ENCODE measurements around the genes CKAP5, LRP4 and CSTPP1.

GRCh38 chr11:45902334-45902752, 4.7 kb downstream of the FREY1 start:
CAGE:
- cytosol, long polyA minus RNA: no peak
- cytosol, long polyA plus RNA: no peak
- long polyA plus RNA: no peak
- nucleus, long polyA minus RNA: no peak
- nucleus, long polyA plus RNA: no peak

GRCh38 chr11:45921463-45921935, 957 bp upstream of the LARGE2 start:
CAGE:
- cytosol, long polyA minus RNA: no peak
- cytosol, long polyA plus RNA: no peak
- long polyA plus RNA: no peak
- nucleus, long polyA minus RNA: no peak
- nucleus, long polyA plus RNA: no peak

DNA sequence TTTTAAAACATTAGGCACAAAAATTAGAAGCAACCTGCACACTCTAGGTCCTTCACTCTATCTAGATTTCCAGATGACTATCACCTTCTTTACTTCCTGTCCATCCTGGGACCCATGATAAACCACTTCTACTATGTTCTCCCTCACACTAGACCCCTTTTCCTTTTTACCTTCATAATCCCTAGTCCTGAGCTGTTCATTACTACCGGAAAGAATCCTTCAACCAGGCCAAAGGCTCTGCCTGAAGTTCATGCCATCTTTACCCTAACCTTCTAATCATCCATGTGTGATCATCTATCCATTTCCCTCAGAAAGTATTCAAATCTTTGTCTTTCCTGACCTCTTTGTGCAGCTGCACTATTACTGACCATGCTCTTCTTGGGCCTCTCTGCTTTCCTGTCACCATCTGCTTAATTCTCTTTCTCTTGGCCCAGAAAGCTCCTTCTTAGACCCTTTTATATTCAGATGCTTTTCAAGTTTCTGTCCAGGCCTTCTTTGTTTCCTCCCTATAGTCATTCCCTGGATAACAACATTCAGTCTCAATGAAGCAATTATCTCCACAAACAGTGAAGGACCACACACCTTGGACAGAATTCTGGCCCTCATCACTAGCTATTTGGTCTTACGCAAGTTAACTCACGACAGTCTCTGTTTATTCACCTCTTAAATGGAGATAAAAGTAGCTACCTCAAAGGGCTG, 89.6 kb downstream of the LARGE2 start:
CAGE:
- cytosol, long polyA minus RNA: no peak
- cytosol, long polyA plus RNA: no peak
- long polyA plus RNA: no peak
- nucleus, long polyA minus RNA: no peak
- nucleus, long polyA plus RNA: no peak

DNA sequence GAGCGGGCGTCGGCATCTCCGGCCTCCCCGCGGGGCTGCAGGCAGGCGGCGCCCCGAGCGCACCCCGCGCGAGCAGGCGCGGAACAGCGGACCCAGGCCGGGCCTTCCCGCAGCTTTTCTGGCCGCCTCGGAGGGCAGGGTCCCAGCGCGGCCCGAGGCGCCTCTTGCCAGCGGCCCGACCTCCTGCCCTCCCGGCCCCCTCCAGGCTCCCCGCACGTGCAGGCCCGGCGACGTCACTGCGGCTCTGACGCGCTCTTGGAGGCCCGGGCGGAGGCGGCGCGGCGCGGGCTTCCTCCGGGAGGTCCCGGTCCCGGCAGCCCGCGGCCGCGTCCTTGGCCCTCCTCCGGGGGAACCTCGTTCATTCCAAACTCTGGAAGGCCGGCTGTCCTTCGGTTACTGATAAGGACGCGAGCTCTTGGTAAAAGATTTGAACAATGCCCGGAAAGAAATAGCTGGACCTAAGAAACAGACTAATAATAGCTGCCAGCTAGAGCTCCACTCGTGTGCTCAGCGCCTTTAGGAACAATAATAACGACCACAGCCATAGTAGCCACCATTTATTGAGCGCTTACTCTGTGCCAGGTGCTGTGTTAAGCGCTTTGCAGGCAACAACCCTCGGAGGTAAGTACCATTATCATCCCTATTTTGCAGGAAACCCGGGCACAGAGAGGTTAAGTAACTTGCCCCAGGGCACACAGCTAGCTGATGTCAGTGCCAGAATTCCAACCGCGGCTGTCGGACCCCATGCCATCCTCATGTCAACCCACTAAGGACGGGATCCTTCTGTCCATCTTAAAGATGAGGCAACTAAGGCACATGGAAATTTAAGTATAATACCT, 39.2 kb upstream of the CREB3L1 start:
CAGE:
- cytosol, long polyA minus RNA: no peak
- cytosol, long polyA plus RNA: no peak
- long polyA plus RNA: no peak
- nucleus, long polyA minus RNA: no peak
- nucleus, long polyA plus RNA: no peak

DNA sequence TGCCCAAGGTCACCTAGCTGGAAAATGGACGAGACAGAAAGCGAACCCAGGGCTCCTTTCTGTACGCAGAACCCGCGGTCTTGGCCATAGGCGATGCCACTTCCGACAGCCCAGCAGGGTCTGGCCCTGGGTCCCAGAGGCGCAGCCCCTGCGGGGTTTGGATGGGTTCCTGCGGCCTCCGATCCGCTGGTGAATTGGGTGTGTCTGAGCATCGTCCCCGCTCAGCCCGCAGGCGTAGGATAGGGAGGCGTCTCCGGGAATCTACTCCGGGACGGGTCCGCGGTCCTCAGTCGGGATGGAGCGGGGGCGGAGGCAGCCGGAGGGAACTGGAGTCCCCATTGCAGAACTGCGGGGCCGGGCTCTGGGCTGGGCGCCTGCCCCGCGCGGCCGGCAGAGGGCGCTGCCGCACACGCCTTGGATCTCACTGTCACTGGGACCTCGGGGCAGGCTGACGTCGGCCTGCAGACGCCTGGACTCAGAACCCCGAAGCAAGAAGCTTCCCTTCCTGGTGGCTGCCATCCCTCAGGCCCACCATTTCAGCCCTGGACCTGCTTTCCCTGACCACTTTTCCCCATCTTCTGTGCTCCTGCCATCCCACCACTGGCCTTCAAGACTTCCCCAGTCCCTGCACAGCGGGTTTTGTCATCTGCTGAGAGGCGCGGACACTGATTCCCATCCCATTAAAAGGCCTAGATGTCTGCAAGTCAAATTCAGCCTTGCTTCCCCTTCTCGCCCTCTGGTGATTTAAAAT, 38.4 kb upstream of the CREB3L1 start:
CAGE:
- cytosol, long polyA minus RNA: no peak
- cytosol, long polyA plus RNA: no peak
- long polyA plus RNA: no peak
- nucleus, long polyA minus RNA: no peak
- nucleus, long polyA plus RNA: no peak

GRCh38 chr11:46243029-46244106, 34.1 kb upstream of the CREB3L1 start:
CAGE:
- cytosol, long polyA minus RNA: no peak
- cytosol, long polyA plus RNA: no peak
- long polyA plus RNA: no peak
- nucleus, long polyA minus RNA: no peak
- nucleus, long polyA plus RNA: no peak

DNA sequence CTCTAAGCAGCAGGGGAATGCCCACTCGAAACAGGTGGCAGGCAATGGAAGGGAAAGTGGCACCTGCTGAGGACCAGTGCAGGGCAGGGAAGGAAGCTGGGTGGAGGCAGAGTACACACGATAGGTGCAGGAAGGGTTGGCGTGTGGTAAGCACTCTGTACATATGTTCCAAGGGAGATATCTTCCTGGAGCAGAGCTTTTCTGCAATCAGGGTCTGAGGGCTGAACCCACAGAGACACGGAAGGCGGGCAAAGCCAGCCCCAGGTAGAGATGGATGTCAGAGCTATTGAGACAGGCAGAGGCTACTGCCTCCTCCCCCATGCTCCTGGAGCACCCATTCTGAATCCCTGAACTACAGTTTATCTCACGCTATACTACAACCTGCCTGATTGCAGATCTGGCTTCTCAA, 11.5 kb upstream of the CREB3L1 start:
CAGE:
- cytosol, long polyA minus RNA: no peak
- cytosol, long polyA plus RNA: no peak
- long polyA plus RNA: no peak
- nucleus, long polyA minus RNA: no peak
- nucleus, long polyA plus RNA: no peak

CAGE:
- cytosol, long polyA minus RNA: no peak
- cytosol, long polyA plus RNA: no peak
- long polyA plus RNA: no peak
- nucleus, long polyA minus RNA: no peak
- nucleus, long polyA plus RNA: no peak
These were observed 21.6 kb downstream of the CREB3L1 start for GRCh38 chr11:46299062-46299500.

DNA sequence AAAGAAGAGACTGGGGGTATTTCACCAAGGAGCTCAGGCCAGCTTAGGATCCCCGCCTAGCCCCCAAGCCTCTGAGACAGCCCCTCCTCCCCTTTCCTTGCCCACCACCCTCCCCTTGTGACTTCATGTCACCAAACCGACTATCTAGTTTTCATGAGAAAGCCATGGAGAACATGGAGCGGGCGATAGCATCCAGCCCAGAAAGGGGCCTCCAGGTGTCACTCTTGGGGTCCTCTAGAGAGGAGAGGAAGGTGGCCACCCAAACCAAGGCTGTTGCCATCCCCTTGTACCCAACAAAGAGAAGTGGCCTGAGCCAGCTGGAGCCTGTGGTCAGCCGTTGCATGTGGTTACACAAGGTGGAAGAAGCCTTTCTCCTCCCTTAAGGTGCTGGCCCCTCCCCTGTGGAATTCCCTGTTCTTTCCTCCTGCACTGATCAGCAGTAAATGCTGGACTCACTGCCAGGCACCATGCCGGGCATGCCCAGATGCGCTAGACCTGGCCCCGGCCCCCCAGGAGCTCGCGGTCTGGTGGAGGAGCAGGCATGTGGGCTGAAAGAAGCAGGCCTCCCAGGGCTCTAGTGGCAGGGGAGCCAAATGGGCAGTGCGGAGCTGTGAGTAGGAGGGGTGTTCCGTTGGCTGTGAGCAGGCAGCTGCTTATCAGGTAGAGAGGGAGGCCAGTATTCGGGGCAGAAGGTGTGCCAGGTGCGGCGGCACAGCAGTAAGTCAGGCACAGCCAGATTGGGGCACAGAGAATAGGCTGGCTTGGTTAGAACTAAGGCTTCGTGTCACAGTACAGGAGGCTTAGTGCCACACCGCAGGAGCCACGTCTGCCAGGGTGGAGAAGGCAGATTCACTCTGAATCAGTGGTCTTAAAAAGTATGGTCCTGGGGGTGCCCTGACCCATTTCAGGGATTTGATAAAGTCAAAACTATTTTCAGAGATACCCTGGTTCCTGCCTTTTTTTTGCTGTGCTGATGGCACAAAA, 10.2 kb downstream of the DGKZ start:
CAGE:
- cytosol, long polyA minus RNA: no peak
- cytosol, long polyA plus RNA: no peak
- long polyA plus RNA: no peak
- nucleus, long polyA minus RNA: no peak
- nucleus, long polyA plus RNA: no peak

GRCh38 chr11:46362561-46363564, 15.6 kb downstream of the DGKZ start:
CAGE:
- cytosol, long polyA minus RNA: no peak
- cytosol, long polyA plus RNA: no peak
- long polyA plus RNA: no peak
- nucleus, long polyA minus RNA: no peak
- nucleus, long polyA plus RNA: no peak

DNA sequence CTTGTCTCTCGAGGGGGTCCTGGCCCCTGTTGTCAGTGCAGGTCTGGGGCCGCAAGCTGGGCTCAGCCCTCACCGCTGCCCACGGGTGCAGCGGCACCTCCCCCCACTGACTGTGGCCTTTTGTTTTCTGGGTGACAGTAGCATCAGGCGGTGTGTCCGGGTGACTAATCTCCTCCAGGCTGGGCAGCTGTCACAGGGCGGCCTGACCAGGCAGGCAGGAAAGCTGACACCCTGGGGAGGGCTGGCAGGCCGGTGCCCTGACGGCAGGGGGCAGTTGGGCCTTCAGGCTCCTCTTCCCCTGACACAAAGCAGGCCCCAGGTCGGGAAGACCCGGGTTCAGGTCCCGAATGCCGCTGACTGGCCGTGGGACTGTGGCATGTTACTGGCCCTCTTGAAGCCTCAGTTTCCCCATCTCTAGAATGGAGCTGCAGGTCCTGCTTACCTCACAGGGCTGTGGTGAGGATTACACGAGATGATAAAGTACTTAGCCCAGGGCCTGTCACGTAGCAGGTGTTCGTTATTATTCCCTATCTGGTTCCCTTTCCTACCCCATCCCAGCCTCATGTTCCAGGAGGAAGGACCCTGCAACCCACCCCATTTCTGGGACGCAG, 16.4 kb downstream of the DGKZ start:
CAGE:
- cytosol, long polyA minus RNA: no peak
- cytosol, long polyA plus RNA: no peak
- long polyA plus RNA: no peak
- nucleus, long polyA minus RNA: no peak
- nucleus, long polyA plus RNA: no peak

DNA sequence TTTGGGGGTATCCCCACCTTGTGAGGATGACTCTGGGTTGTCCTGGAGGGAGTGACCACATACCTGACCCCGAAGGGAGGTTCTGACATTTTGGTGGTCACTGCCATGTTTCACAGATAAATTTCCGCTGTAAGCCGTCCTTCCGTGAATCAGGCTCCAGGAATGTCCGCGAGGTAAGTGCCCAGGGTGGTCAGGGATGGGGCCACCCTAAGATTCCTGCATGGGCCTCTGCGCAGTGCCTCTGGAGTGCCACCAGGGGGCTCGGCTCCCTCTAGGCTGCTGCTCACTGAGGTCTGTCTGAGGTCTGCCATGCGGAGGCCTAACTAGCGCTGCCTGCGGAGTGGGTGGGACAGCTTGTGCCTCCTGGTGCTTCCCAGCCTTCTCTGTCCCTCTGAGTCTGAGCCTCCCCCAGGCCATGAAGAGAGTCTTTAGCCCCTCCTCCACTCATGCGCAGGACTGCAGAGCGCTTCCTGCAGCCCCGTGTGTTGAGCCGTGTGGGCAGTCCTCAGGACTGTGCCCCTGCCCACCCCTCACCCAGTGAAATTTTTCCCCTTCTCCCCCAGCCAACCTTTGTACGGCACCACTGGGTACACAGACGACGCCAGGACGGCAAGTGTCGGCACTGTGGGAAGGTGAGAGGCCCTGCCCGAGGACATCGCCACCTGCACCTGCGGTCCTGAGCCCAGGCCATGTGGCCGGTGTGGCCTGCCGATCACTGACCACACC, 11.9 kb upstream of the MDK start:
CAGE:
- cytosol, long polyA minus RNA: no peak
- cytosol, long polyA plus RNA: no peak
- long polyA plus RNA: no peak
- nucleus, long polyA minus RNA: no peak
- nucleus, long polyA plus RNA: no peak

DNA sequence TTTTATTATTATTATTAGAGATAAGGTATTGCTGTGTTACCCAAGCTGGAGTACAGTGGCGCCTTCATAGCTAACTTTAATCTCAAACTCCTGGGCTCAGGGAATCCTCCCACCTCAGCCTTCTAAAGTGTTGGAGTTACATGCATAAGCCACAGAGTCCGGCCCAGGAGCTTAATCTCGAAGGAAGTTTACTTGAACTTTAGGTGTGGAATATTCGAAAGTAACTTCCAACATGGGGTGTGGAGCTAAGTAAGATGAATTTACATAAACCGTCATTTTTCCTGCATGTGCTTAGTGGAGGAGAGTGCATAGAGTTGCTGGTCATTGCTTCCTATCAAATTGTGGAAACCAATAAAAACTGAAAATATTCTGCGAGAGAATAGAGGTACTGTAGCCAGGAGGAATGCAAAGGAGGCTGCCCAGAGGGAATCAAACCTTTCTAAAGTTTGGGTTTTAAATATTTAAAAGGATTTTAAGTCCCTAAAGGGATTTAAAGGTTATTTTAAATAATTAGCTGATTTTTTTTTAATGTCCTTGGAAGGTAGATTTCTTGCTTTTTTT, 1.5 kb downstream of the ATG13 start:
CAGE:
- cytosol, long polyA minus RNA: no peak
- cytosol, long polyA plus RNA: no peak
- long polyA plus RNA: no peak
- nucleus, long polyA minus RNA: no peak
- nucleus, long polyA plus RNA: no peak

DNA sequence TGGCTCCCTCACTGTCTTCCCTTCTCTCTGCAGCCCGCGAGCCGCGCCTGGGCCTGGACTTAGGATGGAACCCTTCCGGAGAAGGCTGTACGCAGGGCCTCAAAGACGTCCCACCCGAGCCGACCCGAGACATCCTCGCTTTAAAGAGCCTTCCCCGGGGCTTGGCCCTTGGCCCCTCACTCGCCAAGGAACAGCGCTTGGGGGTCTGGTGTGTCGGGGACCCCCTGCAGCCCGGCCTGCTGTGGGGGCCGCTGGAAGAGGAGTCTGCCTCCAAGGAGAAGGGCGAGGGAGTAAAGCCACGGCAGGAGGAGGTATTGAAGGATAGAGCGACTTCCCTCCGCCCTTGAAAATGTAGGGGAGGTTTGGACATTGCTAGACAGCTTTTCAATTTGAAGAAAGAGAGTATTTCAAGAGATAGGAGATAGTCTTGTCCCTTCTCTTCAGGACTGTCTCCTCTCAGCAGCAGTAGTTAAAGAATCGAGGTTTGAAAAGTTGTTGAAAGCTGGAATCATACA, 592 bp downstream of the ZNF408 start:
CAGE:
- cytosol, long polyA minus RNA: no peak
- cytosol, long polyA plus RNA: no peak
- long polyA plus RNA: no peak
- nucleus, long polyA minus RNA: no peak
- nucleus, long polyA plus RNA: no peak

DNA sequence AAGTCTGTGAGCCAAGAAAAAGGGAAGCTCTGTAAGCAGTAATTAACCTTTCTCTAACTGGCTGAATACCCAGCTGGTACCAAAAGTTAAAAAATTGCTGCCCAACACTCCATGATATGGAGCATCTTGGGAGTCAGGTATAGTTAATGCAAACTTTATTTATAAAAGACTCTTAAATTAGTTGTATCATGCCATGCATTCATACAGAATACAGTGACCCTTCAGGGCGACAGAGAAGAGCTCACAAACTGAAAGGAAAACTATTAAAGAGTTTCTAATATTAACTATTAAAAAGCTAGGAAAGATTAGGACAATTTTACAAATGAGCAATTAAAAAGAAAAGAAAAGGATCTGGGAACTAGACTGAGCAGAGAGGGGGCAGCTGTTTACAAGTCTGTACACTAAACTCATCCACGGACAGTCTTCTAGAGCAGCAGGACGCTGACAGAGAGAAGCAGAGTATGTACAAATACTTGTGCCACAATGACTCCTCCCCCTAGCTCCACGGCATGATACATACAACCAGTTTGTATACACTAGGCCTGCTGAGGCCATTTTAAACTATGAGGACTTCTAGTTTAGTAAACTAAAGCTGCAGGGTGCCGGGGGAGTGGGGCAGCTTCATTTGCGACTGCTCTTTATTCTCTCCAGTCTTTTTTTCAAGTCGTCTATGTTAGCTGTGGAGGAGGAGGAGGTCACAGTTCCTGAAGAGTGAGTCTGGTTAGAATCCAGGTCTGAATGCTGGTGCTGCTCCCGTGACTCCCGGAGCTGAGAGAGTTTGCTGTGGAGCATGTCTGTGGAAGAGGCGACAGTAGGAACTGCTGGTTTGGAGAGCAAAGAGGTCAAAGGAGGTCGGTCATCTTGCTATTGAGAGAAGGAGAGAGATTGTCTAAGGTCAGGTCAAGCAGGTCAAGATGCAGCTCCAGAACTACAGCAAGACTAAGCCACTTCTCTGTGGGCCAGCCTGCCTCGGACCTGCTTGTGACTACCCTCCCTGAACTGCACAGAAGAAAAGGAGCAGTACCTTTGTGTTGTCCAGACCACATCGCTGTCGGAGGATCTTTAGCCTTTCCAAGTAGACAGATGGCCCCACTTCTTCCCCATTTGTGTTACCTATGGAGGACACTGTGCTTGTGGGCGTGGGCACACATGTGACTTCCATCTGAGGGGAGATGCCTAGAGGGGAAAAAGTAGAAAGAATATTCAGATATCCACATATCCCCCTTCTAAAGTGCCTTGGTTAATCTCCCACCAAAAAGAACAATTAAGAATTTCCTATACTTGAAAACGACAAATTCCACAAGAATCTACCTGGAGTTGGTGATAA, 24.9 kb downstream of the F2 start:
CAGE:
- cytosol, long polyA minus RNA: no peak
- cytosol, long polyA plus RNA: no peak
- long polyA plus RNA: no peak
- nucleus, long polyA minus RNA: no peak
- nucleus, long polyA plus RNA: no peak

CAGE:
- cytosol, long polyA minus RNA: start-site peak on the minus strand at chr11:46846256-46846261, 41 reads
- cytosol, long polyA plus RNA: start-site peak on the minus strand at chr11:46846222-46846292, 88 and 121 reads in 2 replicates
- long polyA plus RNA: start-site peak on the minus strand at chr11:46846226-46846275, 360 and 309 reads in 2 replicates
- nucleus, long polyA minus RNA: start-site peak on the minus strand at chr11:46846246-46846272, 128 reads
- nucleus, long polyA plus RNA: start-site peak on the minus strand at chr11:46846231-46846282, 208 and 381 reads in 2 replicates
These were observed at the start of gene CKAP5 for GRCh38 chr11:46845489-46846553. Gene CKAP5 (minus strand): TSS chr11:46846280.

DNA sequence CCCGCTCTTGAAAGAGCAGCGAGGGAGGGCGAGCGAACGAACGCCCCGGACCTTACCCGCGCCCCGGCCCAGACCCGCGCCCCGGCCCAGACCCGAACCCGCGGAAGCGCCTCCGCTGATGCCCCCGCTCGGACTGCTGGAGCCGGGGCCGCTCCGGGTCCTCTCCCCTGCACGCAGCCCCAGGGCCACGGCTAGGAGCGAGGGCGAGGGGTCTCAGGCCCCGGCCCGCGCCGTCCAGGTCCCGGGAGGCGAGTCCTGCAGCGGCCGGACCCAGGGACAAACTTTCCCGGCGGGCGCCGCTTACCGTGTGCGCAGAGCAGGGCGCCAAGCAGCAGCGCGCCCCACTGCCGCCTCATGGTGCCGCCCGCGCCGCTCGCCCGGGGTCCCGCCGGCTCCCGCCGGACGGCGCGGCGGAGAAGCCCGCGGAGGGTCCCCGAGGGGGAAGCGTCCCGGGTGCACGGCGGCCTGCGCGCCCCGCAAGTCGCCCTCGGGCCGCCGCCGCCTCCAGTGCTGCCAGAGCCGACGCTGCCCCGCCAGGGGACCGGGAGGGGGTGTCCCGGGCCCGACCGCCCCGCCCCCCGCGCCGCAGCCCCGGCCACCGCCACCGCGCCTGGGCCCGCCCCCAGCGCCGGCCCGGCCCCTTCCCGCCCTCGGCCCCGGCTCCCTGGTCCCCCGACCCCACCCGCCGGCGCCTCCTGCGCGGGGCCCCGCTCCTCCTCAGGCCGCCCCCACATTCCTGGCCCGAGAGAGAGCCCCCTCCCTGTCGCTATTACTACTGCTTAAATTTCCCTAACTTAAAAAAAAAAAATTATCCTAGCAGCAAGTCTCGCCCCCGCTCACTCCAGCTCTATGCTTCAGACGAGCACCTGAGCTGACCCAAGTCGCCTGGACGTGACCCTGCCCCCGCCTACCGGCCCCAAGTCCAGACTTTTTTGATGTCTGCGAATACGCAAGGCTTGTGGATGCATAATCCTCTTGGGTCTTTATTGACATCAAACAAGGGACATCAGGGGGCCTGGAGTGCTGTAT, at the start of gene LRP4:
LRP4 (minus strand) TSS at position 527 of the 1,029 bp plus-strand sequence.
CAGE:
- cytosol, long polyA minus RNA: no peak
- cytosol, long polyA plus RNA: no peak
- long polyA plus RNA: start-site peak on the minus strand centred at position 549 of the sequence, 50 bp wide, 21 and 11 reads in 2 replicates
- nucleus, long polyA minus RNA: no peak
- nucleus, long polyA plus RNA: no peak

GRCh38 chr11:46936233-46937526, at the start of gene CSTPP1:
Gene CSTPP1 (plus strand): TSS chr11:46936761.
CAGE:
- cytosol, long polyA minus RNA: no peak
- cytosol, long polyA plus RNA: start-site peak on the plus strand at chr11:46936737-46936803, 527 and 212 reads in 2 replicates
- long polyA plus RNA: start-site peak on the plus strand at chr11:46936730-46936804, 770 and 956 reads in 2 replicates
- nucleus, long polyA minus RNA: start-site peak on the plus strand at chr11:46936756-46936780, 46 reads
- nucleus, long polyA plus RNA: no peak

CAGE:
- cytosol, long polyA minus RNA: no peak
- cytosol, long polyA plus RNA: no peak
- long polyA plus RNA: no peak
- nucleus, long polyA minus RNA: no peak
- nucleus, long polyA plus RNA: no peak
These were observed 634 bp downstream of the ARFGAP2 start for GRCh38 chr11:47175970-47176520.

GRCh38 chr11:47176521-47176807, 215 bp downstream of the ARFGAP2 start:
CAGE:
- cytosol, long polyA minus RNA: no peak
- cytosol, long polyA plus RNA: no peak
- long polyA plus RNA: no peak
- nucleus, long polyA minus RNA: no peak
- nucleus, long polyA plus RNA: no peak

Data from keratinocyte (primary cell).